ENCODE results near the genes SCRN1 and MTURN.

GRCh38 chr7:29565492-29566469 lies 2.1 kb downstream of the PRR15 start:
- PRO-cap, result no peak

DNA sequence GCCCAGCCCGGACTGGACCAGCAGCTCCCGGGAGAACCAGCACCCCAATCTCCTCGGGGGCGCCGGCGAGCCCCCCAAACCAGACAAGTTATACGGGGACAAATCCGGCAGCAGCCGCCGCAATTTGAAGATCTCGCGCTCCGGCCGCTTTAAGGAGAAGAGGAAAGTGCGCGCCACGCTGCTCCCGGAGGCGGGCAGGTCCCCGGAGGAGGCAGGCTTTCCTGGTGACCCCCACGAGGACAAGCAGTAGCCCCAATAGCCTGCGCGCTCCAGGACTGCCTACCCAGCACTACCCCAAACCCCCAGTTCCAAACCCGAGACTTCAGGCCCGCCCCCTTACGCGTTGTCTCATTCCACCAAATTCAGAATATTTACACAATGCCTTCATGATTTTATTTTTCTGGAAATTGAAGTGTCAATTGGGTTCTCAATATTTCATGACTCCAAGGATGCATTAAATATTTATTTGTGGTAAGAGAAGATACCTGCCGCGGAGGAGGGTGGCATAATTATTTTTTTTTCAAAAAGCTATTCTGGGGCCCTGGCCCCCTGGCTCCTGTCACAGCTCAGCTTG lies 2.9 kb downstream of the PRR15 start:
- PRO-cap, result no peak

DNA sequence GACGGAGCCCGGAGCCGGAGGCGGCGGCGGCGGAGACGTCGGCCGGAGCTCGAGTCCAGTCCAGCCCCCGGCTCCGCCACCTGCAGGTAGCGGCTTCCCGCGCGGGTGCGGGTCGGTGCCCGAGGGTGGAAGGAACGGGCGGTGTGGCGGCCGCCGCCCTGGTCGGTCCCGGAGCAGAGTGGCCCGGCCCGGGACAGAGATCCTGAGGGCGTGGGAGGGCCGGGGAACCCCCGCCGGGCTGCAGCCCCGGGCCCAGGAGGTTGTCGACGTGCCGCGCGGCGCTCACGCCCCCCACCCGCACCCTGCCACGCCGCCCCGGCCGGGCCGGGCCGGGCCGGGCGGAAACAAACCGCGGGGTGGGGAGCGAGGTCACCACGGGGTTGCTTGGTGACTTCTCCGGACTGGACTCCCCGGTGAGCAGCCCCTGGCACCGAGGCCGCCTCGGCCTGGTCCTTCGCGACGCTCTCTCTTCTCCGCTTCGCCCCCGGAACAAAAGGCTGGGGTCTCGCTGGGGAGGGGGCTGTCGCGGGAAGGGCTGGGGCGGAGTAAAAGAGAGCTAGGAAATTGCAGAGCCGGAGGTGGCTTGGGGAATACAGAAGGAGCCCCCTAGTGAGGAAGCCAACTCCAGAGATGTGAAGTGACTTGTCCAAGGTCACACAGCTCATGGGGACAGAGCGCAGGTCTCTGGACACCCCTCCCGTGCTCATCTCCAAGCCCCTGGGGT lies 447 bp downstream of the WIPF3 start:
- PRO-cap, result no peak

- PRO-cap, result no peak
These were observed 1.2 kb downstream of the WIPF3 start for GRCh38 chr7:29807317-29808171.

DNA sequence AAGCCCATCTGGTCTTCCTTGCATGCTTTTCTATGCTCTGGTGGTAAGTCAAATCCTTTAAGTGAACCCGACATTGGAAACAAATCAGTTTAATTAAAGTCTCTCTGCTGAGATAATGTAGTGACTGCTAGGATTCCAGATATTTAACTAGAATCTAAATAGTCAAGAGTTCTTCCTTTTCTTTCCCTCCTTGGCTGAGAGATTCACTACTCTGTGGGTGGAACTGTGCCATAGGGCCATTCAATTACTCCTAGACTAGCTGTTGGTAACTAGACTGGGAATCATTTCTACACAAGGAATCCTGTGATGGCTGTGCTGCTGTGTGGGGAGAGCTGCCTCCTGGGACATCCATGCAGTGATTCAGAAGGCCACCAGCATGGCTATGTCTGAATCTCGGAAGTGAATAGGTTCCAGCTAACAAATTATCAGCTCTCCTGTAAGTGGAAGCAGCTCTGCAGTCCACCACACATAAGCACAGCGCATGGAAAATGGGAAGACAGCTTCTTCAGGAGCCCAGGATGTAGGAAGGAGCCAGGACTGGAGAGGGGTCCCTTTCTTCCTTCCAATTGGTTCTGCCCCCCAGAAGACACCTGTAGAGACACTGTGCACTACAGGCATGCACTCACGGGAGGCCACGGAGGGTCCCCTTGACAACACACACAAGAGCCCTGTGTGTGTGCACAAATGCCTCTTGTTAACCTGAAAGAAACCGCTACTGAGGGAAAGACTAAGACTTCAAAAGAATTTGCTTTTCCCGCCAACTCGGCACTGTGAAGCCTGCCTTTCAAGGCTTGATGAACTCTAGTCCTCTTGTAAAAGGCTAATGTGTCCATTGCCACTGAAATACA lies 66.5 kb downstream of the SCRN1 start:
- PRO-cap, result no peak

DNA sequence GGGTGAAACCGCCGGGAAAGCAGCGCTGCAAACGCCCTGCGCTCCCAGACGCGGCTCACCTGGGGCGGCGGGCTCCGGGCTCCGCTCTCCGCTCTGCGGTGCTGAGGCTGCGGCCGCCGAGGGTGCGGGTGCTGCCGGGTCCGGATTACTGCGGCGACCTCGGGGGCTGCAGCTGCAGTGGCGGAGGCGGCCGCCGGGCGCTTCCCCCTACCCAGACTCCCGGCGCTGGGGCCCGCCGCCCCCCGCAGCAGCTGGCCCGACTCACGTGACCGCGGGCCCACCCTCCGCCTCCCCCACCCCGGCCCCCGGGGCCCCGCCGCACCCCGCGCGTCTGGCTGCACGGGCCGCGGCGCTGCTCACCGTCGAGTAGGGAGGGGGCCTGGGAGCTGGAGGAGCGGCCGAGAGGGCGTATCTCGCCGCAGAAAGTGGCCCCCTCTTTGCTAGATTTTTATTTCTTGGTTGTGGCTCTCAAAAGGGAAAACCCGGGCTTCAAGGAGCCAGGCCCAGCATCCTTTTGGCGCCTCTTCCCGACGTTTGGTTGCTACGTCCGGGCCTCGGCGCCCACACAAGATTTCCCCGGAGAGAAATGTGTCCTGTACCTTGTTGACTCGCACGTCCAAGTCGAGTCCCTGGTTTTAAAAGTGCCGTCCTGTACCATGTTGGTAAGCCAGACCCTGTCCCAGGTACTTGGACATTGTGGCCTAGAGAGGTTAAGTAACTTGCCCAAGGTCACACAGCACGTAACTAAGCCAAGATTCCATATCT lies at the start of gene SCRN1:
TSS of gene SCRN1 (minus strand) at position 219 of the 765 bp plus-strand sequence.
- PRO-cap, result bidirectional peak, plus-strand start at position 321 of the sequence, minus-strand start at position 218 of the sequence

DNA sequence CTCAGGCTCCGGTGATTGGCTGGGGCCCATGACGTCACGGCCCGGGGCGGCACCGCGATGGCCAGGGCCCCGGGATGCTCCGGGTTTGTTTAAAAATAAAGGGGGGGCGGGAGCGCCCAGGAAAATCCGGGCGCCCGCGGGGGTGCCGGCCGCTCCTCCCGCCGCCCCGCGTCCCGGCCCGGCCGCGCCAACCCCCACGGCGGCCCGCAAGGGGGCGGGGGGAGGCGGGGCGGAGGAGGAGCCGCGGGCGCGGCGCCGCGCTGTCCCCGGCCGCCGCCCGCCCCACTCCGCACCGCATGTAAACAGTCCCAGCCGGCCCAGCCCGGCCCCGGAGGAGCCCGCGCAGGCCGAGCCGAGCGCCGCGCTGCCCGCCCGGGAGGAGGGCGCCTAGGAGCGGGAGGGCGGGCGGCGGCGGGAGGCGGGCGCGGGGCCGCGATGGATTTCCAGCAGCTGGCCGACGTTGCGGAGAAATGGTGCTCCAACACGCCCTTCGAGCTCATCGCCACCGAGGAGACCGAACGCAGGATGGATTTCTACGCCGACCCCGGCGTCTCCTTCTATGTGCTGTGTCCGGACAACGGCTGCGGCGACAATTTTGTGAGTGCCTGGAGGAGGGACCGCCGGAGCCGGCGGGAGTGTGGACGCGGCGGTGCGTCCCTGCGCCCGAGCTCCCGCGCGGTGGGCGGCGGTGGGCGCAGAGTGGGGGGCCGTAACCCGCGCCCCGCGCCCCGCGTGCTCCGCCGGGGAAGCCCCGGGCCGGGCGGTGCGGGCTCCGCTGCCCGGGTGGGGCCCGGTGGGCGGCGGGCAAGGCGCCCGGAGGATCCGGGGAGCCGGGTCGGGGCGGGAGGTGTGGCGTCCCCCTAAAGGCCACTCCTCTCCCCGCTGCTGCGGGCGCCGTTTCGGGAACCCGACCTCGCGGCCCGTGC lies at the start of gene MTURN:
TSS of gene MTURN (plus strand) at position 285 of the 926 bp plus-strand sequence.
- PRO-cap, result unidirectional peak, plus-strand start at position 31 of the sequence; unidirectional peak, plus-strand start at position 119 of the sequence; bidirectional peak, plus-strand start at position 305 of the sequence, minus-strand start at position 181 of the sequence

- PRO-cap, result no peak
These were observed 38.3 kb downstream of the MTURN start for GRCh38 chr7:30172983-30173642.

GRCh38 chr7:30290873-30291490 lies 6.6 kb downstream of the ZNRF2 start:
- PRO-cap, result no peak

DNA sequence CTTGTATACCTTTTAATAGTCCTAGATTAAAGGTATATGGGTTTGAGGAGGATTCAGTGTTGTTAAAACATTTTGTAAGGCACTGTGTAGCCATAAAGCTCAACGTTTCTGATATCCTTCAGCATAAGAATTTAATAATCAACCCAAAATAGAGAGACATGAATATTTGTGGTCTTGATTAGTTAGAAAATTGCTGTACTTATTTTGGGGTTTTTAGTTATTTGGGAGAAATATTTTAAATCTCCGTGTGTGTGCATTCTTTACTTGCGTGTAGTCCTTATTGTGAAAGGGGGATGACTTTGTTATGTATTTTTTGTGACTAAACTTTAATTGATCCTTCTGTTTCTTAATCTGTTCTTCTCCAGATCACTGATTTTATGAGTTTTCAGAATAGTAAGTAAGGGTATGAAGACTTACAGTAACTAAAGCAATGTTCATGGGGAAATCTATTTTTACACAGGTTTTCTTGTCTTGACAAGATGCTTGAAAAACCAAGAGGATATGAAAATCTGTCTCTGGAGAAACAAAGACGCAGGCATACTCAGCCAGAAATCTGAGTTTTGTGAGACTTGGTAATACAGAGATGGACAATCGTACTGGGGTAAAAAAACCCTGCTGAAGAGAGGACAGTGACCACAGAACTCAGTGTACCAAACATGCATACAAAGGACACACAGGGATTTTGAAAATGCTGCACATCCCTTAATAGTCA lies 81.3 kb downstream of the ZNRF2 start:
- PRO-cap, result no peak

- PRO-cap, result no peak
These were observed 4.2 kb downstream of the GGCT start for GRCh38 chr7:30500444-30500803.

- PRO-cap, result no peak
These were observed 31.5 kb upstream of the GARS1 start for GRCh38 chr7:30562977-30563709.

DNA sequence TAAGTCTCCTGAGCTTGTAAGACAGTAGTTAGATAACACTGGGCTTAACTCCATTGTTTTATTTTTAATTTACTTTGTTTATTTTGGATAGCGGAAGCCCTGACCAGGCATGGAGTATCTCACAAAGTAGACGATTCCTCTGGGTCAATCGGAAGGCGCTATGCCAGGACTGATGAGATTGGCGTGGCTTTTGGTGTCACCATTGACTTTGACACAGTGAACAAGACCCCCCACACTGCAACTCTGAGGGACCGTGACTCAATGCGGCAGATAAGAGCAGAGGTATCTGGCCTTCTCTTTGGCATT lies 37.4 kb downstream of the GARS1 start:
- PRO-cap, result no peak

DNA sequence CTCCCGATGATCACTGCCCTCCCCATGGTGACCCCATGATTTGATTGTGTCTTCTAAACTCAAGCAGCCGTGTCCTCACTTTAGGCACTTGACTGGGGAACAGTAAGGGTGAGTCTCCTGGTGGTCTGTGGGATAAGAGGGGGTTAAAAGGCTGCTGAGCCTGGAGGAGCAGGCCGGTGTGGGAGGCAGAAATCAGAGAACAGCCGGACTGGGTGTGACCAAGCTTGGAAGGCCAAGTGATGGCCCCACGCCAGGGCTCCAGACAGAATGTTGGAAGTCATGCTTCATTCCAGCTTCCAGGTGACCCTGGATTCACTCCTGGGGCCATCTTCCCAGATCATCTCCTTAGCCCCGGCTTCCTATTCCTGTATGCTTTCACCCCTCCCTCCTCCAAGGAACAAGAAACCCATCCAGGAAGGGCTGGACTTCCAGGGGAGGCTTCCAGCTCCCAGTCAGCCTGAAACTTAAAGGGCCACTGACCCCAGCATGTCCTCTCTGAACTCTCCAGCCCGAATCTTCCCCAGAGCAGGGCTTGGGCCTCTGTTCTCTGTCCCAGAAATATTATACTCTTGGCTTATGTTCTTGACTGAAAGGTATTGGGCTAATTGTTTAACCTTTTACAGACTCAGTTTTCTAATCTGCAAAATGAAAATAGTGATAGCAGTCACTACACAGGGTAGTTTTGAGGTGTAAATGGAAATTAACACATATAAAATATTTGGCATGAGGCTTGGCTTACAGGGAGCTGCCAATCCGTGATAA lies 1.1 kb downstream of the INMT start:
- PRO-cap, result no peak

- PRO-cap, result no peak
These were observed 967 bp upstream of the MINDY4 start for GRCh38 chr7:30770142-30770758.

DNA sequence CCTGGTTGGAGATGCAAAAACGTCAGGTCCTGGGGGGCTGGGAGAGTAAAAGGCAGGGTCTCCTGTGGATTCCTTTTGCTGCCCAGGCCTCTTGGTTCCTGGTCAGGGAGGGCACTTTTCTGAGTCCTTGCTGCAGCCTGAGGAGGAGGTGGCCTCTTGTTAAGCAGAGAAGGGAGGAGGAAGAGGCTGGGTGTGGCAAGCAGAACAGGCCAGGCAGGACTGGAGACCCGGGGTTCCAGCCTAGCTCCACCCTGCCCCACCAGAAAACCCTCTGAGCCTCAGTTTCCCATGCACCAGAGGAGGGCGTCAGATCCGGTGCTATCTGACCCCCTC lies 6.1 kb upstream of the AQP1 start:
- PRO-cap, result no peak

DNA sequence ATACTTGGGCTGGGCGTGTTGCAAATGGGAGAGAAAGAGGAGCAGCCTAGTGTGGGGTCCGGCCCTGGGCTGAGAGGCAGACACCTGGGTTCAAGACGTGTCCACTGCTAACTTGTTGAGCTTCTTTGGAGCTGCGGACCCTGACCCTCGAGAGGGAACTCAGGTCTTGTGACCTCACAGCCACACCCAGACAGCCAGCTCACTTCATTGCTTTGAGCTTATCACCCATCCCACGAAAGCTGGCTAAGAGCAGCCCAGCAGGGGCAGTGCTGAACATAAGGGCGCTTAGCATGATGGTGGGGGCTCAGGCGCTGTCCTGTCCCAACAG lies 2.5 kb downstream of the AQP1 start:
- PRO-cap, result no peak

- PRO-cap, result no peak
These were observed 8.8 kb upstream of the ADCYAP1R1 start for GRCh38 chr7:31043179-31043797.

- PRO-cap, result no peak
These were observed 22.1 kb downstream of the NEUROD6 start for GRCh38 chr7:31318410-31318865.

GRCh38 chr7:31335442-31335884 lies 5.1 kb downstream of the NEUROD6 start:
- PRO-cap, result no peak